Occipital lobe (tissue), 2 donors: ENCODE data around the genes DMRTB1 and GLIS1.

DNA sequence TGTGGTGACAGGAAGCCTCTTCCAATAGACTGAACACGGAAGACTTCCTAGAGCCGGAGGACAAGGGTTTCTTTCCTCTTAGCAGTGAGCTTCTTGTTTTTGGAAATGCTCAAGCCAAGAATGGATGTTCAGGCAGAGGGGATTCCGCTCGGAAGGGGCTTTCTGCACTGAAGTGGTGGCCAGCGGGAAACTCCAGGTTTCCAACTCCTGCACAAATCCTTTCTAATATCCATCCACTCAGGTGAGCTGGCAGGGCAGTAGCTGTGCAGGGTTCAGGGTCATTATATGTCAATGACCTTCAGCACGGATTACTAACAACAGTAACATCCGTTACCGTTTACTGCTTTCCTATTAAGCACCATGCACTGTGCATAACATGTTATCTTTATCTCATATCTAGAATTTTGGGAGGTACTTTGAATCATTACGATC lies 568 bp upstream of the CPT2 start:
- RAMPAGE, long total RNA: no peak

- RAMPAGE, long total RNA: no peak
Measured at GRCh38 chr1:53459116-53459451, at the start of gene DMRTB1. TSS of gene DMRTB1 (plus strand) at chr1:53459399.

- RAMPAGE, long total RNA: no peak
Measured at GRCh38 chr1:53738953-53739615, at the start of gene GLIS1. TSS of gene GLIS1 (minus strand) at chr1:53739164.

- RAMPAGE, long total RNA: no peak
Measured at GRCh38 chr1:54223659-54224349, 23.8 kb downstream of the MRPL37 start.

DNA sequence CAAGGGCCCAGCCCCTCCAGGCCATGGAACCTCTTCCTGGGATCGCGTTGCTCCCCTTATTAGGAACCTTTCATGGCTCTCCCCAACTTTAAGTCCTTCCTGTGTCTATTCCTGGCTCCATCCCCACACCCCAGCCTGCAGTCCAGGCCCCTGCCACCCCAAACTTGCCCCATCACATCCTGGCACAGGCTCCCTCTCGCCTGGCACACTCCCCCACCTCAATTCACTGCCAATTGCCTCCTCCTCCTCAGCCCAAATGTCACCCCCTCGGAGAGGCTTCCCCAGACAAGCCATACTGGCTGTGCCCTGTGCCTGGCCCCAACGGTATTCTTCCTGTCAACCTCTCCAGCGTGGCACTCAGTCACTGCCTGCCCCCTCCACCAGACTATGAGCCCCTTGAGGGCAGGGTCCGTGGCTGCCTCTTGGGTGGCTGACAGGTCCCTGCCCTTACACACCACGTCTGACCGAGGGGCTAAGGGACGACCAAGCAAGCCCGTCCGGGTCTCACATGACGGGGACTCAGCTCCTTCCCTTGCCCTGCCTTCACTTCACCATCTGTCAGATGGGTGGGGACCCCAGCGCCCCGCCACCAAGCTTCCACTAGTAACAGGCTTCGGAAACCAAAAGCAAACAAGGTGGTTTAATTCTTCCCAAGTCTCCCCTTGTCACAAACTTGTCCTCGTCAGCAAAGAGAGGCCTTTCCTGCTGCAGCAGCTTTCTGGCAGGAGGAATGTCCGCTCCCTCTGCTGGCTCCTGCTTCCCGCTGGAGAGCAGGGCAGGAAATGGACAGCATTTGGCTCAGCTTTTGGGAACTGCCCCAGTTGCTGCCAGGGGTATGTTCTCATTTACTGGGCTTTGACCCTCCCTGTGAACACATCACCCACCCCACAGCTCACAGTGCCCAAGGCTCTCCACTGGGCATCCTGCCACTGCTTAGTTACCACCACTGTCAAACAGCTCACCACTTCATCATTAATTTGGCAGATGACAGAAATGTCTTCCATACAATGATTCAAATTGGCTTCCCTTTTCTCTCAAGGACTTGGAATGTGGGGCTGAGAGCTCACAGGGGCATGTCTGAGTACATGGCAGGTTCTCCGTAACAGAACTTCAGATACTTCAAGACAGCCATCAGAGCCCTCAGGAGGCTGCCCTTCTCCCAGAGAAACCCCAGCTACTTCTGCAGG lies 75.1 kb downstream of the MRPL37 start:
- RAMPAGE, long total RNA: no peak

GRCh38 chr1:54285161-54285580 lies 85.2 kb downstream of the MRPL37 start:
- RAMPAGE, long total RNA: no peak

DNA sequence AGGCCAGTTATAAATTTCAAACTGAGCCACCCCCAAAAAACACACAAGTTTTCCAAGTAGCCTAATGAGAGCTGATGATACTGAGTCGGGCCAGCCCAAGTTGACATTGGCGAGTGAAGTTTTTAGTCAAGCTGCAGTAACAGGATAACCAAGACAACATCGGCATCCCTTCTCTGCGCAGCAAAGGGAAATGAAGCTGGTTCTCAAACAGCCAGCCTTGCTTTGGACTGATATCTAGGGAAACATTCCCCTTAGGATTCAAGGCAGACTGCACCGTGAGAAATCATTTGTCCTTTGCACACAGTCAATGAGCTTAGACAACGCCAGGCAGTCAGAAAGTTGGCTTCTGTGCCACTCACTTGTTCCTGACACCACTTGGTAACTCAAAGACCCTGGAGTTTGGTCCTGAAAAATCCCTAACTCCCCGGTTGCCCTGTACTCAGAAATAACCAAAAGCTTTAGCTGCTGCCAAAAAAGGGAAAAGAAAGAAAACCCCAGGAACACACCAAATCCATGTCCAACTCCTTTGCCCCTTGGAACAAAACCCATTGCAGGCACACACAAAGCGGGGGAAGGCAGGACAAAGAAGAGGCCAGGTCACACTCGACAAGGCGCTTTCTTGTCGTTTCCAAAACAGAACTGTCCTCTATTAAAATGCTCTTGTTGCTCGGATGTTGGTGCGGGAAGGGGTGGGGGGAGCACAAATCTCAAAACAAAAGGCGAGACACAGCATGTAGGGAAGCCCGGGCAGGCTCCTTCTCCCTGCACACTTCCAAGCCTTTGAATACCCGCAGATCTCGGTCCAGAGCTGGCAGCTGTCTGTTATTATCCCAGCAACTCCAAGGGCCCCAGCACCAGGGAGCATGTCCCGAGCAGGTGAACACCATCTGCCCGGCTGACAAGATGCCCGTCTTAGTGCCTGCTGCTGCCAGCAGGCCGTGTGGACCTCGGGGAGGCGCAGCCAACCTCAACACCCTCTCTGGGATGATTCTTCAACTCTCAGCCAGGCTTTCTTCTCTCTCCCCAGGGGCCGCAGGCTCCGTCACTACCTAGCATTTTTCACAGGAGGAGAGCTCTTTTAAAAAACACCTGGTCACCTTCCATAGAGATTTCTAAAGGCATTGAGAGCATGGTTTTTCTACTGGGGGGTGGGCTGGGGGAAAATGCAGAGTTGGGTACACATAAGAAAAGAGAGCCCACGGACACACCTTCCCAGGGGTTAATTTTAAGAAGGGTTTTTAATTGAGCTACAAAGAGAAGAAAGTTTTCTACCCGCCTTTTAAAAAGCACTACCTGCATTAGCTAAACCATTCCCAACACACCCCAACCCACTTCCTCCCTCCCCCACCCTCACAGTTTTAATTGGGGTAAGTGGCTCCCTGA lies 109.8 kb downstream of the MRPL37 start:
- RAMPAGE, long total RNA: no peak

DNA sequence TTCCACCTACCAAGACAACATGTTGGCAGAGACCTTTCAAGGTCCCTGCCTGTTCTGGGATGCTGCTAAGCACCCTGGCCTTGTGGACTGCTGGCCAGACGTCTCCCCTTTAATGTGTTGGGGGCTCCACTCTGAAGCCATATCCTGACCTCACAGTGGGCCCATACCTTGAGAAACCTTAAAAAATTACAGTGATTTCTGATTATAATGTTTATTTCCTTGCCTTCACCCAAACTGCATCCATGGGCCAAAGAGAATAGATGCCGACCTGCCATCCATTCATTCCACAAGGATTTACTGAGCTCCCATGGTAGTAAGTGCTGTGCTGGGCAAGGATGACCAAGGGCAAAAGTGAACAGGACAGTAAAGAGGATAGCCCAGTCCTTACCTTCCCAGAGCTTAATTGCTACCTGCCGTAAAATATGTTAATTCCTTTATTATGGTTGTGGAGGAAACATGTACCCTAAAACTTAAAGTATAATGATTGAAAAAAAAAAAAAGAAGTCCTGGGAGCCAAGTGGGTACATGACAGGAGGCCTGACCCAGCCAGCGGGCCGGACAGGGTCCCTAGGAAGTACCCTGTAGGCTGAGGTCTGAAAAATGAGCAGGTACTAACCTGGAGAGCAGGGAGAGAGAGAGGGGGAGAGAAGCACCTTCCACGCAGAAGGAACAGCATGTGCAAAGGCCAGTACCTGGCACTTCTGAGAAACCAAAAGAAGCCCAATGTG lies 141.4 kb downstream of the MRPL37 start:
- RAMPAGE, long total RNA: no peak

- RAMPAGE, long total RNA: no peak
Measured at GRCh38 chr1:54354931-54355472, 155.0 kb downstream of the MRPL37 start.

- RAMPAGE, long total RNA: no peak
Measured at GRCh38 chr1:54356127-54357382, 156.6 kb downstream of the MRPL37 start.

GRCh38 chr1:54378143-54379284 lies 169.5 kb upstream of the ACOT11 start:
- RAMPAGE, long total RNA: no peak

DNA sequence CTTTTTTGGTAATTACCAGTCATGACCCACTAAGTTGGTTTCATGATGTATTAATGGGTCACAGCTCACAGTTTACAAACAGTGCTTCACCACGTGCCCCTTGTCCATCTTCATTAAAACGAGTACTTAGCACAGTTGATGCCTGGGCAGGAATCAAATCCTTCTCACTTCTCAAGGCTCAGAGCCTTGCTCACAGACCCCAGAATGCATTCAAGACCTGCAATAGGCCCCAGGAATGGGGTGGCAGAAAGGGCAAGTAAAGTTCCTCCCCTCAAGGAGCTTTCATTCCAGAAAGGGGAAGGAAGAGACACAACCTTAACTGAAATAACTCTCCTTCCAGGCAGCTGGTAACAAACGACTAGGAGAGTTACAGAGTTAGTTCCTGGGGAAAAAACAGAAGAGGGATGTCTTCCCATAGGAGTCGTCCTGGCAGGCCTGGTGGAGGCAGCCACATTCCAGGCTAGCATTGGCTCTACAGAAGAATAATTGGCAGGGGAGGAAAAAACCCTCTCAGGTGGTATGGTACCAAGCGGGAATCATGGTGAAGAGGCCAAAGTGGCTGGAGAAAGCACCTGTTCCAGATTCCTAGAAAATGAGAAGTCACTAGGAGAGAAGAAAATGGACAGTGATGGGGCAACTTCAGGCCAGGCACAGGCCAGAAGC lies 155.4 kb upstream of the ACOT11 start:
- RAMPAGE, long total RNA: no peak

- RAMPAGE, long total RNA: no peak
Measured at GRCh38 chr1:54408278-54408600, 139.8 kb upstream of the ACOT11 start.

DNA sequence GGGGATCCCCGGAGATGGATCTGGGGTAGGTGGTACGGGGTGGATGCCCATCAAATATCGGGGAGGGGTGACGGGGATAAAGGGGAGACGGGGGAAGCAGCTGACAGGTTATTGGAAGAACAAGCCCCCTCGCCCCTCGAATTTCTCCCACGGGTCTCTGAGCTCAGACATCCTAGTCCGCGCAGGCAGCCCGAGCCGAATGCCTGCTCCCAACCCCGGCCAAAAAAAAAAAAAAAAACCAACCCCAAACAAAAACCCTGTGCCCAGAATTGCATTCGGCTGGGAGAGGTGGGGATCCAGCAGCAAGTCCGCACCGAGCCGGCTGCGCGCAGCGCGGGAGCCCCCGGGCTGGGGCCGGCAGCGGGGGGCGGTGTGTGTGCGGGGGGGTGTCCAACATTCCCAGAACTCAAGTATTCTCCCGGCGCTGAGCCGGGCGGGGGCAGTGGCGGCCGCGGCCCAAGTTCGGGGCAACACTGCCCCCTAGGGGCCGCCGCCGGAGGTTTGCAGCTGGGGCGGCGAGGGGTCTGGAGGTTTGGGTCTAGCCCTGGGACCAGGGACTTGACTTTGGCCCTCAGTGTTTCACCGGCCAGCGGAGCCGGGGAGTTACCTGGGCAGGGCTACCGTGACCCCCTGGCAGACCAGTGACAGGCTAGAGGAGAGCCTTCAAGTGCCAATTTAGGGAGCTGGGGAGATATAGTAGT lies 58.8 kb upstream of the ACOT11 start:
- RAMPAGE, long total RNA: no peak

DNA sequence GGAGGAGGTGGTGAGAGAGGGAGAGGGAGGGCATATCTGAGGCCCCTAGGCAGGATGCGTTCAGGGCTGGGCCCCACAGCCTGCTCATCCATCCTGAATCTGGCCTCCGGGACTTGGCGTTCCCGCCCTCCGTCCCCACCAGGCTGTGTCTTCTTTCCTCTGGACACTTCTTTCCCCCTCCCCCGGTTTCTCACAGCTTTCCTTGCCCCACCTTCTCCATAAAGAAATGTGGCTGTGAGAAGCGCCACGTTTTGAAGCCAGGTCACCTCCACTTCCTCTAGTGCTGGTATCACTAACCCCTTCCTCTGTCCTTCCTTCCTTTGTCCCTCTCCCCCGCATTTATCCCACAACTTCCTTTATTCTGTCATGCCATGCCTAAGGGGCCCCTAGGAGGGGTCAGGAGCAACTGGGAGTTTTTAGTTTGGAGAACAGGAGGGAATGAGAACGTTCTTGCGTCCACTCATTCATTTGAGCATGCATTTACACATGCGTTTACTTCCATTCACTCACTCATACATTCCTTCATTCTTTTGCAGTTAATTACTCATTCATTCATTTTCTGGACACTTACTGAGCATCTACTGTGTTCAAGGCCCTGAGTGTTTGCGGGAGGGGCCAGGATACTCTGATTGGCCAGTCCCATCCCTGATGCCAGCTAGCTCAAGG lies 5.0 kb upstream of the ACOT11 start:
- RAMPAGE, long total RNA: no peak

- RAMPAGE, long total RNA: no peak
Measured at GRCh38 chr1:54564947-54565617, 17.1 kb downstream of the ACOT11 start.

- RAMPAGE, long total RNA: no peak
Measured at GRCh38 chr1:54790643-54791124, 10.4 kb downstream of the TTC22 start.

- RAMPAGE, long total RNA: no peak
Measured at GRCh38 chr1:54851152-54852079, 35.6 kb downstream of the DHCR24 start.

- RAMPAGE, long total RNA: no peak
Measured at GRCh38 chr1:54887756-54888892, 1.1 kb upstream of the DHCR24 start.

DNA sequence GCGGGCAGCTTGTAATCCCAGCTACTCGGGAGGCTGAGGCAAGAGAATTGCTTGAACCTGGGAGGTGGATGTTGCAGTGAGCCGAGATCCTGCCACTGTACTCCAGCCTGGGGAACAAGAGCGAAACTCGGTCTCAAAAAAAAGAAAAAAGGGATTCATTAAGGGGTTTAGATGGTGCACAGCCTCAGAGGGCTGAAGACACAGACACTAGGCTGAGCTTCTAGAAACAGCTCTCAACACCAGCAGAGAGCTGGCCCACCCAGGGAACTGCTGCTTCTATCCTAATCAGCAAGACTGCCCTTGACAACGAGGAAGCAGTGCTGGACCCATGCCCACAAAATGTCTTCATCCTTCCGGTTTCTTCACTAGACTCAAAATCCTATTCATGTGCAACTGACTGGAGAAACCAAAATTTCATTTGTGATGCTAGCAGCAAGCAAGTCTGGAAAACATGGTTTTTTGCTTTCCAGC lies 14.9 kb upstream of the TMEM61 start:
- RAMPAGE, long total RNA: no peak